ENCODE measurements around the gene COL6A3.

- RRBS: no CpG with 5 or more reads among the region's 12 CpGs
These were observed 73.3 kb downstream of the SH3BP4 start for GRCh38 chr2:235025129-235025583.

DNA sequence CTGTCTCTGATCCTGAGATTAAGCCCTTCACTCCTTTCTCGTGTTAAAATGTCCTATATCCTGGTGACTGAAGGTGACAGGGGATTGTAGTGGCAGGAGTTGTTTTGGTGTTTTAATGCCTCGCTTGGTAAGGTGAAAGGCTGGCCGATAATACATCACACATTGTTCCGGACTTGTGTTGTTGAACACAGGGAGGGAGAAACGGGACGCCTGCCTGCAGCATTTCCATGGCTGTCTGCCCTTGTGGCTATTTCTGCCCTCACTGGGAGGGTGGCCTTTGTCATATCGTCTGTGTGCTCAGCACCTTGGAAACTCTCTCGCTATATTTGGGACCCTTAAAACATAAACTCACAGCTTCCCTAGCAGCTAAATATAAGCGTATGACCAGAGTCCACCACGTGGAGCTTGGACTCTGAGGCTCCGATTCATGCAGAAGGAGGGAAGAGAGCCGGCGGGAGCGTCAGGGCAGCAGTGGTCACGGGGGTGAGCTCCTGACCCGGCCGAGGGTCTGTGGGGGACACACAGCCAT lies 111.6 kb downstream of the SH3BP4 start:
- RRBS: 45% methylated on average over 5 of the region's 17 CpGs

DNA sequence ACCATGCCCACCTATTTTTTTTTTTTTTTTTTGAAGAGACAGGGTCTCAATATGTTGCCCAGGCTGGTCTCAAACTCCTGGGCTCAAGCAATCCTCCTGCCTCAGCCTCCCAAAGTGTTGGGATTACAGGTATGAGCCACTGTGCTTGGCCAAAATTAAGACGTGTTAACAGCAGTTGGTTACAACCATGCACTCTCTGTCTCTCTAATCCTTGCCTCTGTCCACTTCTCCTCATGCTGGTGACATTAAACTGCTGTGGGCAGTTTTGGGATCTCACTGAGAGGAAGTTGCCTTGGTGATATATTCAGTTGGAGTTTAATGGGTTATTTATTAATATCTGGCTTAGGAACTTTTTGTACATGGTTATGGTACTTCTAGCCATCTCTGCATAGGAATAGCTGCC lies 44.5 kb upstream of the AGAP1 start:
- RRBS: no CpG with 5 or more reads among the region's 1 CpG

GRCh38 chr2:235596205-235596746 lies 102.4 kb downstream of the AGAP1 start:
- RRBS: 98% methylated on average over 3 of the region's 7 CpGs

- RRBS: no CpG with 5 or more reads among the region's 10 CpGs
These were observed 147.4 kb downstream of the AGAP1 start for GRCh38 chr2:235641101-235641814.

- RRBS: no CpG with 5 or more reads among the region's 37 CpGs
These were observed 318.3 kb downstream of the AGAP1 start for GRCh38 chr2:235811793-235812837.

DNA sequence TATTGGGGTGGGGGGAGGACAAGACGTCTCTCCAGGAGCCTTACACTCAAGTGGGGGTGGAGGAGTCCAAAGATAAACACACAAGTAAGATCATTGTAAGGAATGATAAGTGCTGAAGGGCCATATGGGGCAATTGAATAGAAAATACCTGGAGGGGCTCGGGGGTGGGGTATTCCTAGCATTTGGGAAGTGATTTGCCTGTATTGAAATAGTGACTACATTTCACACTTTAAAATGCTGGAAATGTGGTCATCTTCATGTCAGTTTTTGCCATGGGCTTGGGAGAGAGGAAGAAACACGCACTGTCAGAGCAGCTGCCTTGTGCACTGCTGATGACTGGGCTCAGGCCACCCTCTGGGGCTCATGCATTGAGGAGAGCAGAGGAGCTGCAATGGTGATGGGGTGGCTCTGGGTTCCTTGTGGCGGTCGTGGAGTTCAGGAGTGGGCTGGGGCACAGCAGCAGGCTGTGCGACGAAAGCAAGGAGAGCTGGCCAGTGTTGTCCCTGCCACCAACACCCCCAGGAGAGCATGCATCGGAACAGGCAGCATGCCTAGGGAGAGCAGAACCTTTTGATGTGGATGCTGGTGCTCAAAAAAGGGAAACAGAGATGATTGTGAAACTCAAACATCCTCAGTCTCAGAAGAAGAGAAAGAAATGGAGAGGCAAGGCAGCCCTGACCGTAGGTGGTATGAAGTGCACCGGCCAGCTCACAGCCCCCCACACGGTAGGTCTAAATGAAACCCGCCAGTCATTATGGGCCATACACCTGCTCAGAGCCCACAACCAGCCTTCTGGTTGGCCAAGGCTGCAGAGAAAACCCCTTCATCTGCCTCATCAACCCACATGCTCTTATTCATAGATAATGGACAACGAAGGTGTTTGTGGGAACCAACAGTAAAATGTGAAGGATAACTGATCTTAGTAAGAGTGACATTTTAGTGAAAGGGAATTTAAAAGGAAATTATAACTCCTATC lies 253.6 kb downstream of the GBX2 start:
- RRBS: no CpG with 5 or more reads among the region's 13 CpGs

- RRBS: no CpG with 5 or more reads among the region's 8 CpGs
These were observed 156.1 kb downstream of the GBX2 start for GRCh38 chr2:236012047-236012441.

- RRBS: 3% methylated on average over 10 of the region's 38 CpGs
These were observed 9.8 kb upstream of the GBX2 start for GRCh38 chr2:236177929-236178436.

- RRBS: no CpG with 5 or more reads among the region's 5 CpGs
These were observed 2.6 kb downstream of the ASB18 start for GRCh38 chr2:236261622-236261950.

DNA sequence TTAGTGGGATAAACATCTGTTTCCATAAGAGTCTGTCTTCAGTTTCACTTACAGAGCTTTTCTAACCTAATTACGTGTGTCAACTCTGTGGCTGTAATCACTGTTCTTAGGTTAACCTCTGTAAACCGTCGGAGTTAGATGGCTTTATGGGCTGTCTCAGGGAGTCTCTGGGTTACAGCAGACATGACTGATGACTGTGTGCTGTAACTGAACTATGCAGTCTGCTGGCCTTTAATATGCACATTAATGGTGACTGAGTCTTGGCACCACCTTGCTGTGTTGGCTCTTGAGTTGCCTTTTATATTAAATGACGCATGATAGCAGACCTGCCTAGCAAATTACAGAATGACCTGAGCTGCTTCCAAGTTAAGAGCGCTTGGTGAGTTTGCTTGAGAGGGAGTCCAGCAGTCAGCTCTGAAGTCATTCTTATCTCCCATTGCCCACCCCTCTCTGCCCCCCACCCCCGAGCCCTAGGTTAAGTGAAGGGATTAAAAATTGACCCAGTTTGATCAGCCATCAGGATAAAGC lies 90.2 kb downstream of the ACKR3 start:
- RRBS: no CpG with 5 or more reads among the region's 6 CpGs

GRCh38 chr2:236732700-236733123 lies 163.1 kb downstream of the ACKR3 start:
- RRBS: no CpG with 5 or more reads among the region's 5 CpGs

DNA sequence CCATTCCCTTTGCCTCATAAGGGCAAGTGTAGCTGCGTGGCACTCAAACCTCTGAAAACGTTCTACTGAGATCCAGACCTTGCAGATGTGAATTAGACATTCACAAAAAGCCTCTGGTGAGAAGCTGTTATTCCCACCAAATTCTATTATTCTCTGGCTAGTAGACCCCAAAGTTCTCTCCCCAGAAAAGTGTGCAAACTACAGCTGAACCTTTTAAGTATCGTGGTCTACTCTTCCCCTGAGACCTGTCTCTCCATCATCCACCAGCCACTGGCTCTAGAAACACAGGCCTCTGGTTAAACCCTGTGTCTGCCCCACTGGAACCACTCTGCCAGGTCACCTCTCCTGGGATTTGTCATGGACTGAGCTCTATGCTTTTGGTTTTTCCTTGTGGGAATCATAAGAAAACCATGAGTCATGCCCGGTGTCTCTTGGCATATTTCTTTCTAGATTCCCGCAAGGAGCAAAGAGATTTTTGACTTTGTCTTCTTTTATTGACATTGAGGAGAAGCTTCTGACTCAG lies 206.9 kb downstream of the ACKR3 start:
- RRBS: no CpG with 5 or more reads among the region's 5 CpGs

GRCh38 chr2:236955512-236955849 lies 130.2 kb upstream of the COPS8 start:
- RRBS: no CpG with 5 or more reads among the region's 3 CpGs

- RRBS: no CpG with 5 or more reads among the region's 3 CpGs
These were observed 87.4 kb upstream of the COPS8 start for GRCh38 chr2:236998112-236998820.

DNA sequence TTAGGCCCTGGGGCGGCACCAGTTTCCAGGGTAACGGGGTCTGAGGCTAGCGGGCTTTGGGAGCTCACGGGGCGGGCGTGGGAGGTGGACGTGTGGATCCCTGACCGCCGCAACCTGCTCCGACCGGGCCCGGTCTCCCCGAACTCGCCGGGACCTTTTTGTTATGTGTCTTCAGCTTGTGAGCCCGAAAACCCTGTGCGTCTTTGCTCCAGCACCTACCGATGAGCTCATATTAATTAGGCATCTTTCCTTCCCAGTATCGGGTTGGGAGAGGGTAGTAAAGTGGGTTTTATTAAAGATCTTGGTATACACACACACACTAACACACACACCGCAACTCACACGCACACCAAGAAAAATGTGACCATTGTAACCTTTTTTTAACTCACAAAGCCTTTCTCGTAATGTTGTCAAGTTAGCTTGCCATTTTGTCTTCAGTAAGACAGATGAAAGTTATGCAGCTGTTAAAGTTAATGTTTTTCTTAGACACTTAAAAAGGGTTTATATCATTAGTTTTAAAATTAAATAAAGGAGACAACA lies 465 bp downstream of the COPS8 start:
- RRBS: no CpG with 5 or more reads among the region's 22 CpGs

DNA sequence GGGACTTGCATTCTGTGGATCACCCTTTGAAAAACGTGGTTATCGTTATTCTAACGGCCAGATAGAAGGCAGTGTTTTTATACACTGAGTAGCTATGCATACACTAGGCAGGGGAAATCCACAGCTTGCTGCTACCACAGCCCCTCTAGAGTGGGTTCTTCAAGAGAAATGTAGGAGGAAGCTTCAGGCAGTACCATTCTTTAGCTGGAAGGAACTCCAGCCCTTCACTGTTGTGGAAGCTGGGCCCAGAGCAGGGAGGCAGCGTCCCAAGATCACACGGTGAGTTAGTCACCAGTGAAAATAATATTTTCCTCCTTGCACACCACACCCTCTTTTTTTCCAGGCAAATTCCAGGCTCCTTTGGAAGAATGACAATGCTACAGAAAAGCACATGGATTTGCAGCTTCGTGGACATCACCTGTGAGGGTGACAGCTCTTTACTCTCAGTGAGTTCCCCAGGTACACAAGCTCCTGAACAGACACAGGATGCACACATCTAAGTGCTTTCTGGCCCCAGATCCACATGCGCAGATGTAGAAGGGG lies 157.1 kb downstream of the COL6A3 start:
- RRBS: no CpG with 5 or more reads among the region's 7 CpGs

DNA sequence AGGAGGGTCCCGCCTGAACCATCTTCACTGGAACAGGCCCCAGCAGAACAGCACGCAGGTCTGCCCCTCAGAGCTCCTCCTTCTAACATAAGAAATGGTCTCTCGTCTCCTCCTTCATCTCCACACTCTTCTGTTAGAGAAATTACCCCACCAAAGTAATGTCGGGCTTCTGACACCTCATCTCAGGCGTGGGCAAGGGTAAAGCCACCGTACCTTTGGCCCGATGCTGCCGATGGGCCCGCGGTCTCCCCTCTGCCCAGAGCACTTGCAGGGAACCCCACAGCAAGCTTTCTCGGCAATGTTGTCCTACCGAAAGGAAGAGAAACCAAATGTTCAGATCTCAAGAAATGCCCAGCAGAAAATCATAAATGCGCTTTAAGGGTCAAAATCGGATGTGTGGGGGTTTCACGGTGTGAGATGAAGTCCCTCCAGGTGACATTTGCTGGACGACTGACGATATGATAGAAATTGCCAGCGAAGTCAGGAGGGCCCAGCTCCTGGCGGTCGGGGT lies 52.4 kb downstream of the COL6A3 start:
- RRBS: no CpG with 5 or more reads among the region's 20 CpGs

- RRBS: 5% methylated on average over 2 of the region's 8 CpGs
These were observed 1.4 kb downstream of the COL6A3 start for GRCh38 chr2:237412530-237412981.

DNA sequence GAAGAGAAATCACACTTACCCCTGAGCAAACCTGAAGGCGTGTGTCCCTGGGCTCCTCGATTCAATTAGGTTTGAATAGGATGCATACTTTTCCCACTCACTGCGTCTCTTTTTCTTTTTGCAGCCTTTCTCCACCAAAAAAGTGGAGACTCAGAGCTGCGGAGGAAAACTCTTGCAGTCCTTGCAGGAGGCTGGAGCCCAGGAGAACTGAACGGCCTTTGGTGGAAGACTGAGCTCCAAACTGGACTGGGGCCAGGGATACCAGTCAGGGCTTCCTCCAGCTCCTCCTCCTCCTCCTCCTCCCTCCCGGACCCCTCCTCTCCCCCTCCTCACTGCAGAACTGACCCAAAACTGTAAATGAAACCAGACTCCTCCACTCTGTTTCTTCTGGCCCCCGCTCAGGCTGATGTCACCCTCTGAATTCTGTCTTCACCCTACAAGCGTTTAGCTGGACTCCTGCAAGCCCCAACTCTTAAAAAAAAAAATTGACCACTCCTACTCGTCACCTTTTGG lies at the start of gene COL6A3:
TSS of gene COL6A3 (minus strand) at position 231 of the 513 bp plus-strand sequence.
- RRBS: no CpG with 5 or more reads among the region's 9 CpGs